Breast (tissue), 4 donors: ENCODE data around the gene ZDHHC11.

DNA sequence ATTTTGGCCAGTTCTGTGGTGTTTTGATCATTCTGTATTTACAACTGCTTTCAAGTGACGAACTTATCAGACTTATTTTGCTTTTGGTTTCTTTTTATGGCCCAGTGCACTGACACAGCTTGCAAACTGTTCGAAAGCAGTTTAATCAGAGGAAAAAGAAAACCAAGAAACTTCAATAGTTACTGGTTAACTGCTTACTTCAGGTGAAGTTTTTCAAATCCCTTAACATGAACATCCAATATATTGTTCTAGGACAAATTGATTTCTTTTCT lies 2.0 kb downstream of the SDHA start:
- PRO-cap, 3 experiments: no peak in any of the 3 experiments
- RRBS: no CpG with 5 or more reads among the region's 2 CpGs

GRCh38 chr5:224198-224764 lies 6.2 kb downstream of the SDHA start:
- PRO-cap, 3 experiments: no peak in any of the 3 experiments
- RRBS: no CpG with 5 or more reads among the region's 8 CpGs

GRCh38 chr5:237674-238215 lies 19.6 kb downstream of the SDHA start:
- PRO-cap, 3 experiments: no peak in any of the 3 experiments
- RRBS: no CpG with 5 or more reads among the region's 17 CpGs

DNA sequence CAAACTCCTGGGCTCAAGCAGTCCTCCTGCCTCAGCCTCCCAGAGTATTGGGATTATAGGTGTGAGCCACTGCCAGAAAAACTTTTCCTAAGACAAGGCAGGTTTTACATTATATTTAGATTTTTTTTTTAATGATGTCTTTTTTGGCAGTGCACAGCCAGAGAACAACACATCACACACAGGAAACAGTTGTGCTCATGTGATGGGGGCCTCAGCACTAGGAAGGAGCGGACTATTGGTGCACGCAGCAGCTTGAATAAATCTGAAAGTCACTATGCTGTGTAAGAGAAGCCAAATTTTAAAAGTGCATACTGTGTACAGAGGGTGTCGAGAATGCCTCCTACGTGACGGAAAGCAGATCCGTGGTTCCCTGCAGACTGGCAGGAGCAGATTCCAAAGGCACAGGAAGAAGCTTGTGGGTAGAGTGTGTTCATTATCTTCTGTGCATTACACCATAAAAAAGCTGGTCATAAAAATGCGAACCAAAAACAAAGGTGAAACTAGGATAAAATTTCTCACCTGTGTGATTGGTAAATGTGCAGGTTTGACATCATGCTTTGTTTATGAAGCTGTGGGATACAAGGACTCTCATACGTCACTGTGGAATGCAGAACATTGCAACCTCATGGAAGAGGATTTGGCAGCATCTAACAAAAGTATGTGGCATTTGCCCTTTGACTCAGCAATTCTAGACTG lies 8.1 kb upstream of the PDCD6 start:
- PRO-cap, 3 experiments: no peak in any of the 3 experiments
- RRBS: no CpG with 5 or more reads among the region's 8 CpGs

DNA sequence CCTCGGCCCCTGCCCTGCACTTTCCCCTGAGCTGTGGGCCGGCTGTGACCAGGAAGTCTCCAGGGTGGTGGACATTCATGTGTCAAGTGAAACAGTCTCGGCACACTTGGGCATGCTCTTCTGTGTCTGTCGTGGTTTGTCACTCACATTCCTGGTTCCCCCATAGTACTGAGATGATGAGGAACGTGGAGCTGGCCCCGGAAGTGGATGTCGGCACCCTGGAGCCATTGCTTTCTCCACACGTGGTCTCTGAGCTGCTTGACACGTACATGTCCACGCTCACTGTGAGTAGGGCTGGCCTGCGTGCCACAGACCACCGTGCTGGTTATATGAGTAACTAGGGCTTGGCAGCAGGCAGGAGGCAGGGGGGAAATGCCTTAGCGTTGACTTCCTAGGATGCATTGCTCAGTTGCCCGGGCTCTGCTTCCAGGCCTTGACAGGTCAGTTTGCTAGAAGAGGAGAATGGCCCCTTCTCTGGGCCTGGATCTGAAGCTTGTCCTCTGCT lies 13.8 kb downstream of the EXOC3 start:
- PRO-cap, 3 experiments: no peak in any of the 3 experiments
- RRBS: no CpG with 5 or more reads among the region's 14 CpGs

DNA sequence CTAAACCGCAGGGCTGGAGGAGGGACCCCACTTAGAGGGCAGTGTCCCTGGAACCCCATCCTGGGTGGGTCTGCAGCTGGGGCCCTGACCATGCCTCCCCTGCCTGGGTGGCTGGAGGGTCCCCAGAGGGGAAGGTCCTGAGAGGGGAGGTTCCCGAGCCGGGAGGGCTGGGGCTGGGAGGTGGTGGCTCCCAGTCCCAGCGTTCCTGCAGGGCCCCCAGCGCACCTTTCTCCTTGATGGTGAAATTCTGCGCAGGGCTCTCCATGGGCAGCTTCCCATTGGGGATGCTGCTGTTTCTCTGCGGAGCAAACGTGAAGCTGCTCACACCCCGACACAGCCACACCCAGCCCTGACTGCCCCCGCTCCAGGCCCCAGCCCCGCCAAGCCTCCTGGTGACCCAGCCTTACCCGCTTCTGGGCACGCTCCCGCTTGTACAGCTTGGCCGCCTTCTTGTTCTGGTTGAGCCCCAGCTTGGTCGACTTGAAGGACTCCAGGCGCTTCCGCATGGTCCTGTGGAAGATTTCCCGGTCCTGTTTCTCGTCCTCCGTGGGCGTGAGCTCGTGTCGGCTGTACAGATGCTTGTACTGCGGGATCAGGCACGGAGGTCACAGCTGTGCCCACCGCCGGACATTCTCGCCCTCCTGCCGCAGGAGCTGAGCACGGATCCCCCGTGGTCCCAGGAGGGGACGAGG lies 33.0 kb downstream of the EXOC3 start:
- PRO-cap, 3 experiments: no peak in any of the 3 experiments
- RRBS: 28% methylated on average over 8 of the region's 33 CpGs

DNA sequence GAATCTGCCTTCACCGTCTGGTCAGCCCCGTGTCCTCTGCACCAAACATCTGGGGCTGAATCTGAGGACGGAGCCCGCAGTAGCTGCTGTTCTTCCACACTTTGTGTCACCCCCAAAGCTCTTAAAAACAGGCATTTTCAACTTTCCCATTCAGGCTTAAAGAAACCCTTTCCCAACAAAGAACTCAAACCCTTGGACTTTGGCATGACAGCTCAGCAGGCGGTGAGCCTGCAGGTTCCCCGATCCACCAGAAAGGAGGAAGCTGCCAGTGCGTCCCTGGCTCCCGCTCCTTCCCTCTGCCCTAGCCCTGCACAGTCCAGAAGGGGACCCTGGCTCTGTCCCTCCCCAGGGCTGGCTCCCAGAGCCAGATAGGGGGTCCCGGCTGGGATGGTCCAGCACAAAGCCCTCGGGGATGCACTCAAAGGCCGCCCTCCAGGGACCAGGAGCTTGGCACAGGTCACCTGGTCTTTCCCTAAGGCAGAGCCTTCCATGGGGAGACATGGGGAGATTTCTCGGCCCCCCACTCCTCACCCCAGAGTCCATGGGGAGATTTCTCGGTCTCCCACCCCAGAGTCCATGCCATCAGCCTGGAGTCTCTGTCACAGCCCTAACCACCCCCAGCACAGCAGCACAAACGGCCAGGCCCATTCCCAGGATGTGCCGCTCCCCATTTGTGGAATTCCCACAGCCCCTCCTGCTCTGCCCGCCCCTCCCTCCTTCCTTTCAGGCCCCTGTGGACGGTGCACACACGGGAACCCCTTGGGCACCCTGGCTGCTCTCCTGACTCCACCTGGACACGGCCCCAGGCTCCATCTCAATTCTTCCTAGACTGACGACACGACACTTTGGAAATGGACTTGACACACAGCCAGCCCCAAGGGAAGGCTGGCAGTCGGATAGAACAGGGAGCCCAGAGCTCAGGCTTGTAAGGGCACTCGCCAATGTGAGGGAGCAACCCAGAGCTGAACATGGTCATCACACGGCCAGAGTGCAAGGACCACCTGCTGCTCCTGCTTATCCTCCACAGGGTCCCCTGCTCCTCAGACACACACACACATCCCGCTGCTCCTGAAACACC lies 9.3 kb downstream of the SLC9A3 start:
- PRO-cap, 3 experiments: no peak in any of the 3 experiments
- RRBS: no CpG with 5 or more reads among the region's 25 CpGs

DNA sequence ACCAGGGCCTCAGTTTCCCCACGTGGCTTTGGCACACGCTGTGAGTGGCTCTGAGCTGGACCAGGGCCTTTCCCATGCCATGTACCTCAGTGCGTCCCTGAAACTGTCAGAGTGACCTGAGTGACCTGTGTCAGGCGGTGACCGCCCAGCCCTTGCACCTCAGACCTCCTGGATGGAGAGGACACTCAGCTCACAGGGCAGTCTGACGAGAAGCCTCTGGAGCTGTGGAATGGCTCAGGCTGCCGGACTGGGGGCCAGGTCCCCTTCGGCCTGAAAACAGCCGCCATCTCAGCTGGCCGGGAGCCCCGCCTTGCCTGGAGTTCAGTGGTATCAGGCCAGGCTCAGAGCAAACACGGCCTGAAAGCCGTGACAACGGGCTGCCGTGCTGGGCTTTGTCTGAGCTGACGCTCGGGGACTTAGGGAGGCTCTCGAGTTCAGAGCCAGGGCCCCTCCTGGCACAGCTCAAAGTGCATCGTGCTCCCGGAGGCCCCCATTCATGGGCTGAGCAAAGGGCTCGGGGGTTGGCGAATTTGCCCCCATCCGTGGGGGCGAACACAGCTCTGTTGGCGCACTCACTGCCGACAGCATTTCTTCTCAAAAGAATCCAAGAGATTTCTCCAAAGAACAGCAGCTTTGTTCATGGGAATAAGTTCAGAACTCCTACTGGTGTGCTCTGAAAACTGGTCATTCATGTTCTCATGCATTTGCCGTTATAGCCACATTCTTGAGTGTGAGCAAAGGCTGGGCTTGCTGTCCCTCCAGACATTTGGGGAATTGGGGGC lies 8.4 kb upstream of the SLC9A3 start:
- PRO-cap, 3 experiments: no peak in any of the 3 experiments
- RRBS: 26% methylated on average over 4 of the region's 27 CpGs

DNA sequence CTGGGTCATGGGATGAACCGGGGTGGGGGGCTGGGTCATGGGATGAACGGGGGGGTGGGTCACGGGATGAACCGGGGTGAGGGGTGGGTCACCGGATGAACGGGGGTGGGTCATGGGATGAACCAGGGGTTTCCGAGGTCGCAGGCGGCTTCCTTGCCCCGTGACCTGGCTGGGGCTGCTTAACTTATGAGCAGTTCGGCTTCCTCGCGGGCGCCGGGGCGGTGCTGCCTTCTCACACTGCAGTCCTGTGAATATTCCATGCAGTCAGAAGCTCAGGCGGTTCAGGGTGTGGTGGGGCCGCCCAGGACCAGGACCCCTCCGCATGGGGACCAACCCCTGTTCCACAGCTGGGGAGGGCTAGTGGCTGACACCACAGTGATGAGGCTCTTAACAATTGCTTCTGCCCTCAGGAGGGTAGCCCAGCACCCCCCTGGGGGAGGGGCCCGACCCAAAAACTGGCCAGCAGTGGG lies 30.8 kb upstream of the SLC9A3 start:
- PRO-cap, 3 experiments: no peak in any of the 3 experiments
- RRBS: 73% methylated on average over 5 of the region's 20 CpGs

GRCh38 chr5:646508-647070 lies 34.4 kb downstream of the CEP72 start:
- PRO-cap, 3 experiments: no peak in any of the 3 experiments
- RRBS: no CpG with 5 or more reads among the region's 14 CpGs

DNA sequence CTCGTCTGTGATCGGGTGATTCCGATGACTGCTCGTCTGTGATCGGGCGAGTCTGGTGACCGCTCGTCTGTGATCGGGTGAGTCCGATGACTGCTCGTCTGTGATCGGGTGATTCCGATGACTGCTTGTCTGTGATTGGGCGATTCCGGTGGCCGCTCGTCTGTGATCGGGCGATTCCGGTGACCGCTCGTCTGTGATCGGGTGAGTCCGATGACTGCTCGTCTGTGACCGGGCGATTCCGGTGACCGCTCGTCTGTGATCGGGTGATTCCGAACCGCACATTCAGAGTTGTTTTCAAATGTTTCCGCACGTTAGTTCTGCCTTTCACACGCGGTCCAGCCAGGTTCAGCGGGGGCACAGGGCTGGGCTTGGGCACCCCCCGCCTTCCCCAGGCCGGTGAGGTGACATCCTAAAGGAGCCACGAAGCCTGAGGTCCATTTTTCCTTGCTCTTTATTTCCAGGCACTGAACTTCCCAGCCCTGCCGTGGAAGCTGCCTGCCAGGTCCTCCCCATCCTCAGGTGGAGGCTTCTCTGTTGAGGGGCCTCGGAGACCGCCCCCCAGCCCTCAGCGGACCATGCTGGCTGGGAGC lies 30.1 kb downstream of the TPPP start:
- PRO-cap, 3 experiments: no peak in any of the 3 experiments
- RRBS: 97% methylated on average over 7 of the region's 45 CpGs

DNA sequence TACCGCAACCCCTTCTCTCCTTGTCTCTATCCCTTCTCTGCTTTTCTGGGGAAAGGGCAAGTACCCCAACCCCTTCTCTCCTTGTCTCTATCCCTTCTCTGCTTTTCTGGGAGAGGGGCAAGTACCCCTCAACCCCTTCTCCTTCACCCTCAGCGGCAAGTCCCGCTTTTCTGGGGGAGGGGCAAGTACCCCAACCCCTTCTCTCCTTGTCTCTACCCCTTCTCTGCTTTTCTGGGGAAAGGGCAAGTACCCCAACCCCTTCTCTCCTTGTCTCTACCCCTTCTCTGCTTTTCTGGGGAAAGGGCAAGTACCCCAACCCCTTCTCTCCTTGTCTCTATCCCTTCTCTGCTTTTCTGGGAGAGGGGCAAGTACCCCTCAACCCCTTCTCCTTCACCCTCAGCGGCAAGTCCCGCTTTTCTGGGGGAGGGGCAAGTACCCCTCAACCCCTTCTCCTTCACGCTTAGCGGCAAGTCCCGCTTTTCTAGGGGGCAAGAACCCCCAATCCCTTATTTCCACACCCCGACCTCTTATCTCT lies 10.3 kb upstream of the TPPP start:
- PRO-cap, 3 experiments: no peak in any of the 3 experiments
- RRBS: no CpG with 5 or more reads among the region's 9 CpGs

GRCh38 chr5:800821-801528 lies 16.4 kb upstream of the ZDHHC11B start:
- PRO-cap, 3 experiments: no peak in any of the 3 experiments
- RRBS: no CpG with 5 or more reads among the region's 7 CpGs

GRCh38 chr5:850486-851053 lies at the start of gene ZDHHC11:
Gene ZDHHC11 (minus strand): TSS chr5:850986.
- PRO-cap, 3 experiments: peak in 1 of 3 experiments; most common plus-strand start chr5:850840 (in 1); most common minus-strand start chr5:850665 (in 1)
- RRBS: 14% methylated on average over 3 of the region's 30 CpGs

GRCh38 chr5:869580-870165 lies 18.9 kb upstream of the ZDHHC11 start:
- PRO-cap, 3 experiments: no peak in any of the 3 experiments
- RRBS: no CpG with 5 or more reads among the region's 13 CpGs

DNA sequence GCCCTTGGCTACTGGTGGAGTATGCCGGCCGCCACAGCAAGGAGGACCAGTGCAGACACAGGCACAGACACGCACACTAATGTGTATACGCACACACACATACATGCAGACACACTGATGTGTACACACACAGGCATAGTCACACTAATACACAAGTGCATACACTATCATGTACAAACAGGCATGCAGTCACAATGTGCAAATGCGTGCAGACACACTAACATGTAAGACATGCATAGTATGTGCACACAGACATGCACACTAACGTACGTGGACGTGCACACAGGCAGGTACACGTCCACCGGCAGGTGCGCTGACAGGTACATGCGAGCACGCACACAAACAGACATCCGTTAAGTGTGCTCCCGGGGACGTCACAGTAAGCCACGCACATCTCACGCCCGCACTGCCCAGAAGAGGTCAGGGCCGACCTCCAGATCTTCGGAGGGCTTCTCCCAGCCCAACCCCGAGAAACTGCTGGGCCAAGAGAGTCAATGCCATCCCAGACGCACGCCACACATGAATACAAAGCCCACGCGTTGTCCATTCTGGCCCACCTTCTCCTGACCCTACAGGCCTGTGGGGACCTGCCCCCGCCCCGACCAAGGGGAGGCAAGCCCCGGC lies 46.6 kb downstream of the NKD2 start:
- PRO-cap, 3 experiments: no peak in any of the 3 experiments
- RRBS: 95% methylated on average over 6 of the region's 29 CpGs

GRCh38 chr5:1059954-1060715 lies 51.5 kb downstream of the NKD2 start:
- PRO-cap, 3 experiments: no peak in any of the 3 experiments
- RRBS: 80% methylated on average over 7 of the region's 43 CpGs

DNA sequence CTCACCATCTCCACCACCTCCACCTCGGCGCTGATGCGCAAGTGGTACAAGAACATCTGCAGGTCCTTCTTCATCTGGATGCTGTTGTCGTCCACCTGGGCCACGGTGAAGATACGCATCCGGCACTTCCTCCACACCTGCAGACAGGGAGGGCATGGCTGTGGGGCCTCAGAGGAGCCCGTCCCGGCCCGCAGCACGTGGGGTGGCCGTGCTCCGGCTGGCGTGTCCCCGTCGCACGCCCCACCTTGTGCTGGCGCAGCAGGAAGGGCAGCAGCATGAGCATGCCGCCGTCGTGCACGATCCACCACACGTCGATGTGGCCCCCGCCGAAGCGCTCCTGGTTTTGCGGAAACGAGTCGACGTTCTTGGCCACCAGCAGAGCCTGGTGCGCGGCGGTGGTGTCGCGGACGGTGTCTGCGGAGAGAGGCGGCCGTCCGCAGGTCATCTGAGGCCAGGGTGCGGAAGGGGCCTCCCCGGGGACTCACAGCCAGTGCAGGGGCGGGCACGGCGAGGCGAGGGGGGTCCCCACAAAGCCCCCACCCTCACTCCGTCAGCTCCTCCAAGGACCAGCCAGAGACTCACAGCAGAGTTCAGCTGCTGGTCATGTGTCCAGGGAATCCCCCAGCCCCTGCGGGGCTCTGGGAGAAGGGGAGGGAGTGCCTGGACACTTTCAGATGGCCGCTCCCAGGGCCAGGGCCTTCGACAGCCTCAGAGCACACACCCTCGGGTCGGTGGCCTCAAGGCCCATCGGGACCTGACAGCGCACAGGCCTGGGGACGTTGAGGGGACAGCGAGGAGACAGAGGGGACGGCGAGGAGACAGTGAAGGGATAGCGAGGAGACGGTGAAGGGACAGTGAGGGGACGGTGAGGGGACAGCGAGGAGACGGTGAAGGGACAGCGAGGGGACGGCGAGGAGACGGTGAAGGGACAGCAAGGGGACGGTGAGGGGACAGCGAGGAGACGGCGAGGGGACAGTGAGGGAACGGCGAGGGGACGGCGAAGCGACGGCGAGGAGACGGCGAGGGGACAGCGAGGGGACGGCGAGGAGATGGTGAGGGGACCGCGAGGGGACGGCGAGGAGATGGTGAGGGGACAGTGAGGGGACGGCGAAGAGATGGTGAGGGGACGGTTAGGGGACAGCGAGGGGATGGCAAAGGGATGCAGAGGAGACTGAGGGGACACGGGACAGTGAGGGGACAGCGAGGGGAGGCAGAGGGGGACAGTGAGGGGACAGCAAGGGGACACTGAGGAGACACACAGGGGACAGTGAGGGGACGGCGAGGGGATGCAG lies 47.6 kb downstream of the SLC12A7 start:
- PRO-cap, 3 experiments: no peak in any of the 3 experiments
- RRBS: 87% methylated on average over 3 of the region's 96 CpGs

GRCh38 chr5:1102809-1103416 lies 8.9 kb downstream of the SLC12A7 start:
- PRO-cap, 3 experiments: no peak in any of the 3 experiments
- RRBS: no CpG with 5 or more reads among the region's 17 CpGs

- PRO-cap, 3 experiments: no peak in any of the 3 experiments
- RRBS: no CpG with 5 or more reads among the region's 13 CpGs
Observed at GRCh38 chr5:1129353-1129673, 17.4 kb upstream of the SLC12A7 start.